Frontal cortex (tissue), 2 donors: ENCODE data around the genes NFATC4 and PRKD1.

- RAMPAGE, long total RNA: no peak
These were observed 7.8 kb upstream of the RABGGTA start for GRCh38 chr14:24278903-24279955.

- RAMPAGE, long total RNA: no peak
These were observed 783 bp downstream of the NOP9 start for GRCh38 chr14:24300276-24300990.

DNA sequence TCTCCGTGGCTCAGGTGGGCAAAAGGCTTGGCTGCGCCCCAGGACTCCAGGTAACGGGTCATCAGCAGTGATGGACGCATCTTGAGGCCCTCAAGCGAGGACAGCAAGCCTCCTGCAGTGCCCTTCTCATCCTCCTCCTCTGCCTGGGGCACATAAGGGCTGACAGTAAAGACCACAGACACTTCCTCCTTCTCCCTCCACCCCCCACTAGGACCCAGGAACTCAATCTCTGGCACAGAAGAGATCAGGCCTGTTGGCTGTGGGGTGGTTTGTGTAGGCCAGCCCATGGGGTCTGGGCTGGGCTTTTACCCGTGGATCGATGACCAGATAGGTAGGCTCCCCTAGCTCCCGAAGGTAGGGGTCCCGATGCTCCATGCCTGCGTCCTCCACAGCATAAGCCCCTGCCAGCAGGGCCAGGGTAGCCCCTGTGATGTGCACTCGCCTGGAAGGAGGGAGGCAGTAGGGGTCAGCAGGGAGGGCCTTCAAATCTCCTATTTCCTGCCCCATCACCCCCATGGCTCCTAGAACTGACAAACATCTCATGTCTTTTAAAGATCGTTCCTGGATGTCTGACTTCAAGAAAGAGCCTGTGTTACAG is 5.7 kb downstream of the ADCY4 start:
- RAMPAGE, long total RNA: no peak

GRCh38 chr14:24366546-24367271 is 1.3 kb upstream of the NFATC4 start:
- RAMPAGE, long total RNA: no peak

DNA sequence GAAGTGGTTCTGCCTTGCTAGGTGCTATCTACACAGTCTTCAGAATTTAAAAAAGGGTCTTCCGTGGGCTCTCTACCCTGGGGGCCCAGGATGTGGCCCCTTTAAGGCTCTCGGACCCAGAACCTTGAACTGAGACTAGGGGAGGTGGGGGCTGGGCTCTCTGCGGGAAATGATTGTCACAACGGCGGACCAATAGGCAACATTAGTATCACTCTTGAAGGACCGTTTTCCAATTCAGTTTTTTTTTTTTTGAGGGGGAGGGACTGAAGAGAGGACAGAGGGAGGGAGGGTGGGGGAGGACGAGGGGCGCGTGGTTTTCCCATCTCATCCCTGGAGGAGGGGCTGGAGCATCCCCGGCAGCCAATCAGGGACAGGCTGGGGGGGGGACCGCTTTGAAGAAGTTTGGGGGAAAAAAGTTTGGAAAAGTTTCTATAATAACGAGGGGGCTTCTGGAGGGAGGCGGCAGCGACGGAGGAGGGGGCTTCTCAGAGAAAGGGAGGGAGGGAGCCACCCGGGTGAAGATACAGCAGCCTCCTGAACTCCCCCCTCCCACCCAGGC is at the start of gene NFATC4:
Gene NFATC4, plus strand, starts transcription at position 430 of the 559 bp plus-strand sequence.
- RAMPAGE, long total RNA: no peak

DNA sequence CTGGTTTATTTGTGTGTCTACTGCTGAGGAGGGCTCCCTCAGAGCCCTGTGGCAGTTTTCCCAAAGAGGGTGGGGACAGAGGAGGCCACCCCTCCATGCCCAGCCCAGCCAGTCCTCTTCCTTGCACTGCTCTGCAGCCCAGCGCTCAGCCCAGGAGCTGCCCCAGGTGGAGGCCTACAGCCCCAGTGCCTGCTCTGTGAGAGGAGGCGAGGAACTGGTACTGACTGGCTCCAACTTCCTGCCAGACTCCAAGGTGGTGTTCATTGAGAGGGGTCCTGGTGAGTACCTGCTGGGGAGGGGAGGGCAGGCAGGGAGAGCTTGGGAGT is 6.2 kb downstream of the NFATC4 start:
- RAMPAGE, long total RNA: no peak

DNA sequence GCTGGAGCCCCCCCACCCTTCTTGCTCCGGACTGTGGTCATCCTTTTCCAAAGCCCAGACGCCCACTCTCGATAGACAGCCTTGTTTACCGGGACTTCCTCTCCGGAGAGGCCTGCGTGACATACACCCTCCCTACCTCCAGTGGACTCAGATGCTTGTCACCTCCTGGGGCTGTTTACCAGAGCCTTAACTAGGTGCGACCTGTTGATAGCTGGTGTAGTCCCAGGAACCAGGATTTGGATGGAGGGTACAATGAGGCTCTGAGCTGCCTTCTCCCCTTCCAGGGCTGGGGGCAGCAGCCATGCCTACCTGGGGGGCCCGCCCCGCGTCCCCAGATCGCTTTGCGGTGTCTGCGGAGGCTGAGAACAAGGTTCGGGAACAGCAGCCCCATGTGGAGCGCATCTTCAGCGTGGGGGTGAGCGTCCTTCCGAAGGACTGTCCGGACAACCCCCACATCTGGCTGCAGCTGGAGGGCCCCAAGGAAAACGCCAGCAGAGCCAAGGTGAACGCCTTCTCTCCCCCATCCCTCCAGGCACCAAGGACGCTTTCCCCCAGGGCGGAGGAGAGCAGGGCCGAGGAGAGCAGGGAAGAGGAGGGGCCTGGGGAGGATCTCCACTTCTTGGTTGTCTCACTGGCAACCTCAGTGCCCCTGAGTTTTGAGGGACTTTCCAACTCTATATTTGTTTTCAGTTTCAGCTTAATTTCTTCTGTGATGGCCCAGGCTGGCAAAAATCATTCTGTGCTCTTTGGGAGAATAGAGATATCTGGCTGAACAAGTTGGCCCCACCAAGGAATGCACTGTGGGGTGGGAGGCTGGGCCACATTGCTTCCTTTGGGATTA is 896 bp downstream of the KHNYN start:
- RAMPAGE, long total RNA: no peak

GRCh38 chr14:24435865-24436275 is 6.1 kb downstream of the KHNYN start:
- RAMPAGE, long total RNA: no peak

GRCh38 chr14:24481512-24482126 is 26.4 kb downstream of the CMA1 start:
- RAMPAGE, long total RNA: no peak

- RAMPAGE, long total RNA: no peak
These were observed 140.3 kb upstream of the GZMB start for GRCh38 chr14:24774220-24774692.

GRCh38 chr14:24953335-24953835 is 96.6 kb downstream of the STXBP6 start:
- RAMPAGE, long total RNA: no peak

GRCh38 chr14:25095951-25096507 is 46.1 kb upstream of the STXBP6 start:
- RAMPAGE, long total RNA: no peak

GRCh38 chr14:25132844-25133373 is 83.0 kb upstream of the STXBP6 start:
- RAMPAGE, long total RNA: no peak

DNA sequence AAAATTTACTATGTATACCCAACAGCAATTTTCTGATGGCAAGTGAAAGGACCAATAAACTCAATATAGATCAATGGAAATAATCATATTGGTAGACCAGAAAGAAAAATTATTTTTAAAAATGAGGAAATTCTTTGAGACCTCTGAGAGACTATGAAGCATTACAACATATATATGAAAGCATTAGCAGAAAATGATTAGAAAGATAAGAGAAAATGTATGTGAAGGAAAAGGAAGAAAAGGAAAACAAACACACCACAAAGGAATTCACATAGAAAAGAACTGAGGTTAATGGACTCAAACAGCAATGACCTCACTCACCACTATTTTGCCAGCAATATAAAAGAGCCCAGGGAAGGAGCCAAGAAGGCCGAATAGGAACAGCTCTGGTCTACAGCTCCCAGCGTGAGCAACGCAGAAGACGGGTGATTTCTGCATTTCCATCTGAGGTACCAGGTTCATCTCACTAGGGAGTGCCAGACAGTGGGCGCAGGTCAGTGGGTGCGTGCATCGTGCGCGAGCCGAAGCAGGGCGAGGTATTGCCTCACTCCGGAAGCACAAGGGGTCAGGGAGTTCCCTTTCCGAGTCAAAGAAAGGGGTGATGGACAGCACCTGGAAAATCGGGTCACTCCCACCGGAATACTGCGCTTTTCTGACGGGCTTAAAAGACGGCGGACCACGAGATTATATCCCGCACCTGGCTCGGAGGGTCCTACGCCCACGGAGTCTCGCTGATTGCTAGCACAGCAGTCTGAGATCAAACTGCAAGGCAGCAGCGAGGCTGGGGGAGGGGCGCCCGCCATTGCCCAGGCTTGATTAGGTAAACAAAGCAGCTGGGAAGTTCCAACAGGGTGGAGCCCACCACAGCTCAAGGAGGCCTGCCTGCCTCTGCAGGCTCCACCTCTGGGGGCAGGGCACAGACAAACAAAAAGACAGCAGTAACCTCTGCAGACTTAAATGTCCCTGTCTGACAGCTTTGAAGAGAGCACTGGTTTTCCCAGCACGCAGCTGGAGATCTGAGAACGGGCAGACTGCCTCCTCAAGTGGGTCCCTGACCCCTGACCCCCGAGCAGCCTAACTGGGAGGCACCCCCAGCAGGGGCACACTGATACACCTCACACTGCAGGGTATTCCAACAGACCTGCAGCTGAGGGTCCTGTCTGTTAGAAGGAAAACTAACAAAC is 1075.3 kb upstream of the NOVA1 start:
- RAMPAGE, long total RNA: no peak

- RAMPAGE, long total RNA: no peak
These were observed at the start of gene PRKD1 for GRCh38 chr14:29926920-29927878. PRKD1 (minus strand) TSS chr14:29927847.

GRCh38 chr14:31024587-31025110 is 800 bp upstream of the AP4S1 start:
- RAMPAGE, long total RNA: no peak

DNA sequence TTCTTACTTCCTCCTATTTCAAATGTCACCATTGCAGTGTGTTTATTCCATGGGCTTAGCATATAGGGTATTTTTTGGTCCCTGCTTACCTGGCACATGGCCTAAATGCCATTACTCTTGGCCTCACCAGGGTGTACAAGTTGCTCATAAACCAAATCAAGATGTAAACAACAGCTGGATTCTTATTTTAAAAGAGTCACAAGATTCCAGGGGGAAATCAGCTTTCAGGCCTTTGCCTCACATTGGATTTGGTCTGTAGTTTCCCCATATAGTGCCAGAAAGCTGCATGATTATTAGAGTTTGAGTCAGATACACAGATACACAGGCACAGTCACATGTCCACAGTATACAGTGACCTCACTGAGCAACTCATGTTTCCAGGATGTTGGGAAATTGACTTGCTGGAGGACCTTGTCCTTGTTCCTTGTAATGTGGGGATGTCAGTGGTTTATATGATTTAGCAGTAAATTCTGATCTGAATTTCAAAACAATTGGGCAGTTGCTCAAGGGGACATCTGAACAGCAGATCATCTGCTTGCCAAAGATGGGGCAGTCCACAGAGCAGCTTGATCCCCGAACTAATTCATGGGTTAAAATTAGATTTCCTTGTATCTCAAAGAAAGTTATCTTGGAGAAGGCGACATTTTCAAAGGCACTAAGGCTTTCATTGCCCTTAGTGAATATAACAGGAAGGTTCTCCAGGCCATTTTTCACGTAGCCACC is 64.6 kb upstream of the STRN3 start:
- RAMPAGE, long total RNA: no peak

GRCh38 chr14:31205613-31206457 is 1.8 kb downstream of the HECTD1 start:
- RAMPAGE, long total RNA: no peak

DNA sequence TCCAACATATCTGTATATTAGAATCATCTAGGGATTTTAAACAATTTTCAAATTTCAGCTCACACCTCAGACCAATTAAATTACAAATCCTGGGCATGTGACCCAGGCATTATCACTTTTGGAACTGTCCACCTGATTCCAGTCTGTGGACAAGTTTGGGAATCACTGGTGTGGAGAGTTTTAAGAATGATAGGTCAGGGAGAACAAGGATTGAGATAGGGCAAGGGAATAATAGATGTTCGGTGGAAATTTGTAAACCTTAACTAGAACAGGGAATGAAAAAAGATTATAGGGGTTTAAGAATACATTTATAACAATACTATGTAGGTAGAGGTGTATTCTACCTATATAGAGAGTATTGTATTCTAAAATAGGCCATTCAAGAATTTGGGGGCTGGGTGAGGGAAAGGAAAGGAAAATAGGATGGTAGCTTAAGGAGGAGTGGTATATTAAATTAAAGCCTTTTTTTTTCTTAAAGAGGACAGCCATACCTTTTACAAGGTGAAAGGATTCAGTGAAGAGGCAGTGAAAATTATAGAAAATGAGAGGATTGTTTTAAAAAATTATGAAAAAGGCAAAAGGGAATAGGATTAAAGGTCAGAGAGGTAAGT is 123.9 kb downstream of the NUBPL start:
- RAMPAGE, long total RNA: no peak

GRCh38 chr14:31936018-31936682 is 141.0 kb upstream of the ARHGAP5 start:
- RAMPAGE, long total RNA: no peak